Neural progenitor cell (in vitro differentiated cells): ENCODE data around the genes NAA30, ACTR10 and PSMA3.

- RAMPAGE, long total RNA, result no peak
These were observed 32.0 kb downstream of the KTN1 start for GRCh38 chr14:55611738-55612614.

DNA sequence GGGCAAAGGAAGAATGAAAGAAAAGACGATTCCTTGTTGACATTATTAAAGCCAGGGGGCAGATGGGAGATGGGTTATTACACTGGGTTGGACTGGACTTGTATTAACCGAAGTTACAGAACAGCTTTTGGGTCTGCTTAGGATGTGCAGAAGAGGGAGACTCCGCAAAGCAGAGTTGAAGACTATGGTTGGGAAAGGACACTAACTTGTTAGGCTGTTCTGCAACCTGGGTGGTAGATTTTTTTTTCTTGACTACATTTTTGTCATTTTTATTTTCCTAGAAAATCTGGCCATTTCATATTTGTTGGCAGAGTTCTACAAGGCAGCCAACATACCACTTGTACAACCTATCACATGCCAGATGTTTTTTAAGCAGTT, 107.1 kb downstream of the KTN1 start:
- RAMPAGE, long total RNA, result no peak

- RAMPAGE, long total RNA, result no peak
These were observed 136.0 kb downstream of the KTN1 start for GRCh38 chr14:55715810-55716655.

GRCh38 chr14:55925952-55926310, 192.3 kb upstream of the PELI2 start:
- RAMPAGE, long total RNA, result no peak

GRCh38 chr14:56120086-56120871, 2.1 kb downstream of the PELI2 start:
- RAMPAGE, long total RNA, result no peak

- RAMPAGE, long total RNA, result no peak
These were observed 6.4 kb downstream of the PELI2 start for GRCh38 chr14:56124440-56125165.

DNA sequence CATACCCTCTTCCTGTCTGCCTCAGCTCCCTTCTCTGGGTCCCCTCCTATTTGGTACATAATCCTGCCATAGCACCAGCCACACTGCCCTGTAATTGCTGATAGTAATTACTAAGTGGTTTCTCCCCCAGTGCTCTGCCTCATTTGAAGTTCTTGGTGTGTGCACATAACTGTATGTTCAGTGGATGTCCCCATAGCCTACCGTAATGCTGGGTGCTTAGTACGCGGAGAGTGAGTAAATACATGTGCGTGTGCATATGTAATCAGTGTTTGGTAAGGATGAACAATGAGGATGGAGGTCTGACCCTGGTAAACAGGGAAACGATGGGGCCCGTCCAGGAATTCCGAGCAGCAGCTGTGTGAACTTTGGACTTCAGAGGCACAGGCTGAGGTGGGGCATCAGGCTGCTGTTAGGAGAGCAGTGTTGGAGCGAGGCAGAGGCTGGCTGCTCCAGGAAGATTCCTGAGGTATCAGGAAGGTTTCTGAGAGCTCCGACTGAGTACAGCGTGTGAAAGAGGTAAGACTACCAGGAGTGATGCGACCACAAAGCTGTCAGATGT, 106.7 kb downstream of the PELI2 start:
- RAMPAGE, long total RNA, result no peak

DNA sequence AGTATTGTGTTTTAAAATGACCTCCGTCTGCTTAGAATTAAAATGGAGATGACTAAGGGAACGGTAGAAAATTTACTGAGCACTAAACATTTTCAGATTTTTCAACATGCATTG, 709 bp downstream of the AP5M1 start:
- RAMPAGE, long total RNA, result no peak

DNA sequence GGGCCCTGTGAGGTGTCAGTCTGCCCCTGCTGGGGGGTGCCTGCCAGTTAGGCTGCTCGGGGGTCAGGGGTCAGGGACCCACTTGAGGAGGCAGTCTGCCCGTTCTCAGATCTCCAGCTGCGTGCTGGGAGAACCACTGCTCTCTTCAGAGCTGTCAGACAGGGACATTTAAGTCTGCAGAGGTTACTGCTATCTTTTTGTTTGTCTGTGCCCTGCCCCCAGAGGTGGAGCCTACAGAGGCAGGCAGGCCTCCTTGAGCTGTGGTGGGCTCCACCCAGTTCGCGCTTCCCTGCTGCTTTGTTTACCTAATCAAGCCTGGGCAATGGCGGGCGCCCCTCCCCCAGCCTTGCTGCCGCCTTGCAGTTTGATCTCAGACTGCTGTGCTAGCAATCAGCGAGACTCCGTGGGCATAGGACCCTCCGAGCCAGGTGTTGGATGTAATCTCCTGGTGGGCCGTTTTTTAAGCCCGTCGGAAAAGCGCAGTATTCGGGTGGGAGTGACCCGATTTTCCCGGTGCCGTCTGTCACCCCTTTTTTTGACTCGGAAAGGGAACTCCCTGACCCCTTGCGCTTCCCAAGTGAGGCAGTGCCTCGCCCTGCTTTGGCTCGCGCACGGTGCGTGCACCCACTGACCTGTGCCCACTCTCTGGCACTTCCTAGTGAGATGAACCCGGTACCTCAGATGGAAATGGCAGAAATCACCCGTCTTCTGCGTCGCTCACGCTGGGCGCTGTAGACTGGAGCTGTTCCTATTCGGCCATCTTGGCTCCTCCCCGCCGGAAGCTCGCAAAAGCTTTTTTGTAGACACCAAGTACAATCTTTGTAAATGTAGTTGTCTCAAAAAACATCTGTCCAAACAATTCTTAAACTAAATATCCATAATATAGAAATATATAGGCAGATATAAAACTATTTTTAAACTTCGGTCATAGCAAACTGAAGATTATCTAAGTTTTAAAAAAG, 46.8 kb upstream of the NAA30 start:
- RAMPAGE, long total RNA, result no peak

DNA sequence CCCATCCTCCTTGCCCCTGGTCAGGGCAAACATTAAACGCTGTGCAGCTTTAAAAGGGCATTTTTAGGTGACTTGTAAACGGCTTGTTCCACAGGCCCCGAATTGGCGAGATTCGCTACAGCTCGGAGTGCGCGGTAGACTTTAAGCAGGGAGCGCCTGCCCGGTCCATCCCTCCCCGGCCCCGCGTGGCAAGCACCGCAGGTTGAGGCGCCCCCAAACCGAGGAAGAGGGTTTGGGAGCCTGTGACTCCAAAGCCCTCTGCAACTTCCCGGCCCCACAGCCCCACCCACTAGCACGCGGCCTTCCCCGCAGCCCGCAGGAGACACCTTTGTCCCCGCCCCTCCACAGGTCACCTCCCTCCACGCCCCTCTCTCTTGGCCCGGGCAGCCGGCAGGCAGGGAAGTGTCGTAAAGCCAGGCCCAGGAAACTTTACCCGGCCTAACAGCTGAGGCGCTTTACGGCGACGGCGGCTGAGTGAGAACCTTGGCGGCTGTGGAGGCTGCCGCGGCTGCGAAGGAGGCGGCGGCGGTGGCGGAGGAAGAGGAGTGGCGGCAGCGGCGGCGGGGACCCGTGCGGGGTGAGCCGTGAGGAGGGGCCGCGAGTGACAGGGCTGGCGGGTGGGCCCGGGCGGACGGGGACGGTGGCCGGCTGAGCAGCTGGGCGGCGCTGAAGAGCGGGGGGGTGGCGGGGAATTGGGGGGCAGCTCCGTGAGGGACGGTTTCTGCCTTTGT, at the start of gene NAA30:
Gene NAA30 (plus strand): TSS at position 458 of the 731 bp plus-strand sequence.
- RAMPAGE, long total RNA, result no peak

DNA sequence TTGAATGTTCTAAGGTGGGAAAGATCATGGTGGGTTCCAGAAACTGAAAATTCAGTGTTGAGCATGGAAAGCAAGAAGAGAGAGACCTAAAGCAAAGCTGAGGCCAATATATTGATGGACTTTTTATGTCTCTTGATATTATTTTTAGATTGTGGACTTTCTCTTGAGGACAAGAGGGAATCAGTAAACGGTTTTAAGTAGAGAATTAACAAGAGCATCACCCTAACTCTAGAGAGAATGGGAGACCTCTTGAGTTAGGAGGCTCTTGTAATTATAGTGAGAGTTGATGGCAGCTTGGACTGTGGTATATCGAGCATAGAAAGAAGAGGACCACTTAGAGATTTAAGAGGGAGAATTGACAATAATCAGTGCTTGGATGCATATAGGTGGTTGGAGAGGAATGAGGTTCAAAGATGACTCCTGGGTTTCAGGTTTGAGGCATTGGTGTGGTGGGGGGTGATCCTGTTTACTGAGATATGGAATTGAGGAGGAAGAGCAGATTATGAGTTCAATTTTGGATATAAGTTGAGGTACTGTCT, 17.2 kb downstream of the NAA30 start:
- RAMPAGE, long total RNA, result no peak

DNA sequence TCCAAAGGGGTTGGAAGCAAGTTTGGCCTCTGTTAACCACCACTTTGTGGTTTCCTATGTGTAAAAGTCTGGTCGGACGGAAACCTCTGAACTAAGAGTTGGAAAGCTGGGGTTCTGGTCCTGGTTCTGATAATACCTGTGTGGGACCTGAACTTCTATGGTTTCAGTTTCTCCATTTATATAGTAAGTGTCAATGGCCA, 161.8 kb downstream of the SLC35F4 start:
- RAMPAGE, long total RNA, result no peak

DNA sequence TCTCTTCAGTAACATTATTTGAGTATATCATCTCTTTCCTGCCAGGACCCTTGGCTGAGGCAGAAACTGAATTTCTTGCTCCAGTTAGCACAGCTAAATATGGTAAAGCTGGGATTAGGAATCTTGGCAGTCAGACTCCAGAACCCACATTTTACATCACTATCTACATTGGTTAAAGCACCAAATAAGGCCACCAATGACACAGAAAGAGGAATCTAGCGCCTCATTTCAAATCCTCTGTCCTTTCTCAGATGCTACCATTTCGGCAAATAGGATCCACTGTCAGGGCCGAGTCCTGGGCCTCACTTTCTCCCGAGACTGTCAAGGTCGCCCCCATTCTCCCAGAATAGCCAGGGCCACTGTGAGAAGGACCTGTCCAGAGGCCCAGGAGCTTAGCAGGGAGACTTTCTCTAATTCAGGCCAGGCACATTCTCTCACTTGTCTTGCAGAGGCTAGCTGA, 122.1 kb upstream of the SLC35F4 start:
- RAMPAGE, long total RNA, result no peak

DNA sequence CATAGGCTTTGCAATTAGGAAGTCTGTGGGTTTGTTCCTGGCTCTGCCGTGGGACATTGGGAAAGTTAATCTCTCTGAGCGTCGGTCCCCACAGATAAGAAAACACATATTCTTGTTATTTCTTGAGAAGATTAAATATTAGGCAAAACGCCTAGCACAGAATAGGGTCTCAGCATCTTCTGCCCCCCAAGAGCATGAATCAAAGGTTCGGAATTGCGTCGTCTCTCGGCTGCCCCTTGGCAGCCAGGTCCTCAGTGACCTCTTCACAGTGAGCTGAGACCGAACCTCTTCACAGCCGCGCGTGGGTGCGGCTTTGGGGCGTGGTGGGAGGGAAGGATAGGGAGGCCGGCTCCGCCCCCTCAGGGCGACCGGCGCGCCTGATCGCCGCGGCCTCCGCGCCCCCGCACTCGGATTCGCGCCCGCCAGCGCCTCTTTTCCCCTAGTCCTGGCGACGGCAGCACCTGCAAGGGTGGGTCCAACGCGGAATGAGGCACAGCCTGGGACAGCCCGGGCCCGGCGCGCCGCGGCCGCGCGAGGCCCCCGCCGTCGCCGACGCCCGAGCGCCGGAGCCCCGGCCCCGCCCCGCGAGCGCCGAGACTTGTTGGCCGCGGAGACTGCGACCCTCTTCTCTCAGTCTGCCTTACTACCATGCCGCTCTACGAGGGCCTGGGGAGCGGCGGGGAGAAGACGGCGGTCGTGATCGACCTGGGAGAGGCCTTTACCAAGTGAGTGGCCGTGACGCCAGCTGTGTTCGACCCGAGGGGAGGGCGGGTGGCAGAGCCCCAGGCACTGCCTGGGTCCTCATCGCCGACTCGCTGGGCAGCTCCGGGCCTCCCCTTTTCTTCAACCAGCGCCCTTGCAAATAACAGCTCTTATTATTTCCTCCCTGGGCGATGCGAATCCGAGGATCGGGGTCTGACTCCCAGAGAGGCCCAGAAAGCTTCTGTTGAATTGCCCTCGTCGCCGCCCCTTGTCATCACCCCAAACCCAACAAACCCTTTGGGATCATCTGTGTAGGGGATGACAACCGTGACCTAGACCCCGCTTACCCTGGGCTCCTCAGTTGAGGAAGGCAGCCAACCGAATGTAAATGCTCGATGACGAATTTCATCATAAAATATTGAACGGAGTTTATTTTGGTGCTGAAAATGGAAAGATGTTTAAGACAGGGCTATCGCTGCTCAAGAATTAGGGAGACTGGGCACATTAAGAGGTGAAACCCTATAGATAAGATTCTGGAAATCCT, at the start of gene ACTR10:
Gene ACTR10 (plus strand): TSS at position 580 of the 1,246 bp plus-strand sequence.
- RAMPAGE, long total RNA, result start-site peak on the plus strand centred at position 598 of the sequence, 78 bp wide, 371 and 981 reads in 2 replicates

DNA sequence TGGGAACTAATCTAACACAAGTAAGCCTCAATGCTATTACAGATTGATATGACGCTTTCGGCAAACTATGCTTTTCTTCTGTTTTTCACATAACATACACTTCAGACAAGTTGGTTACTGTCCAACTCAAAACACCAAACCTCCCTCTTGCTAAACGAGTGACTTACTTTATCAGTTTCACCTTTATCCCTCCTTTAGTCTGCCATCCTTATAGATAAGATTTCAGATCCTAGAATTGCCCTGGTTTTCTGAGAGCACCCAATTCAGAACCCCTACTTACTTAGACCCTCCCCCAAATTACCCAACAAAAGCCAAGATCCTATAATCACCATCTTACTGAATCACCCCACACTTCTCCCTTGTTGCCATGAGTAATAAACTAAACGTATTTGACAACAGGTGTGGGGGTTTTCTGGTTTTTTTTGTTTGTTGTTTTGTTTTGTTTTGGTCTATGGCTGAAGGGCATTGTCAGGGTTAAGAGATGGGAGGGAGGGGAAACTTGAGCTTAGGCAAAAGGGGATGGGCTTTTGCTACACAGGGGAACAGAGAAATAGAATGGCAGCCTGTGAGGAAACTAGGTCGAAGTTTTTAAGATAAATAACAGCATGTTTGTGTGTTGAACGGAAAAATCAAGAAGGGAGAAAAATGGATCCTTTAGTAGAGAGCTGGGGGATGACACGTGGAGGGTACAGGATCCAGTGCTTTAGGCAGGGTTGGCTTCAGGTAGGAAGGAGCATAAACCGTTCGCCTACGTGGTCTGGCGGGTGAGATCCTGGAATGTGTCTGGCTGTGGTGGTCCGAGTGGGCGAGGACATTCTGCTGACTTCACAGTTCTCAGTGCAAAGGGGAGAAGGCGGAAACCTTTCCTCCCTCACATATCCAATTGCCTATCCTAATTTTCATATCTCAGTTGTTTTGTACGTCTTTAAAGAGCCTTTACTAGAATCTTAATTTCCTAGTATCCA, 6.0 kb upstream of the PSMA3 start:
- RAMPAGE, long total RNA, result no peak

DNA sequence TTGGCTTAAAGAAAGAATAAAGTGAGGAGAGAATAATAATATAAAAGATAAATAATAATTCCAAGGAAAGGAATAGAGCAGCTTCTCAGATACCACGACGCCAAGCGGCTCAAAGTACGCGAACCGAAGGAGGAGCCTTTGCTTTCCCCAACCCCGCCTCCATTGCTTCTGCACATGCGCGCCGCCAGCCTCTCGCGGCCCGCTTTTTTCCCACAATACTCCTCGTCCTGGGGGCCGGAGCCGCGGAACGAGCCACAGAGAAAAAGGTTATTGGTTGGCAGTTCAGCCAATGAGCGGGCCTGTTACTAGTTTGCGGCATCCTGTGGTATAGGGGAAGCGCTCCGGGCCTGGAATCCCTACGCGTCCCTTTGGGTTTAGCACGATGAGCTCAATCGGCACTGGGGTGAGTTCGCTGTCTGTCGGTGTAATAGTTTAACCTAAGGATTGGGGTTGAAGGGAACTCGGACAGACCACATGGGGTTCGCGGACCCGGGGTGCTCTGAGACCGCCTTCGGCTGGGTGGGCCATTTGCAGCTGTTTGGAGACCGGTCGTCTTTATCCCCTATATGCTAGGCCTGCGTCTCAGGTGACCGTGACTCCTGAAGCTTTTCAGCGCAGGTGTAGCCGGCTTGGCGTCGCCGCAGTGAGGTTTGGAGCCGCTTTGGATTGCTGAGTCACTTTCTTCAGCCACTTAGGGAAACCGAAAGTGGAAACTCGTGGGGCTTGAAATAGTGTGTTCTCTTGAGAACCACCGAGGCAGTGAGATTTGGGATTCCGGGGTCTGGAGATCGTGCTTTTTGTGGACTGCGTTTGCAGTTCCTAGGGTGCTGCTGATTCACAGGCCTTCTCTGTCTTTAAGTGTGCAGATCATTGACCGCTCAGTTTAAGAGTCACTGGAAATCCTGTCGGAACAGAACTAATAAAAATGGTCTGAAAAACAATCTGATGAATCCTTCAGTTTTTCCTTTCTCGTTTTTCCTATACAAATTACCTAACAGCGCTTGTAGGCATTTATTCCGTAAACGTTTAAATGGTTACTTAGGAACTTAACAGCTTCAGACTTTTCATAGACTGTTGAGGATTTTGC, at the start of gene PSMA3:
Gene PSMA3 (plus strand): TSS at position 305 of the 1,087 bp plus-strand sequence.
- RAMPAGE, long total RNA, result start-site peak on the plus strand centred at position 342 of the sequence, 60 bp wide, 474 and 1,127 reads in 2 replicates

GRCh38 chr14:58264427-58264935, 19.8 kb downstream of the PSMA3 start:
- RAMPAGE, long total RNA, result no peak

- RAMPAGE, long total RNA, result no peak
These were observed 17.1 kb upstream of the ARID4A start for GRCh38 chr14:58281170-58281785.

DNA sequence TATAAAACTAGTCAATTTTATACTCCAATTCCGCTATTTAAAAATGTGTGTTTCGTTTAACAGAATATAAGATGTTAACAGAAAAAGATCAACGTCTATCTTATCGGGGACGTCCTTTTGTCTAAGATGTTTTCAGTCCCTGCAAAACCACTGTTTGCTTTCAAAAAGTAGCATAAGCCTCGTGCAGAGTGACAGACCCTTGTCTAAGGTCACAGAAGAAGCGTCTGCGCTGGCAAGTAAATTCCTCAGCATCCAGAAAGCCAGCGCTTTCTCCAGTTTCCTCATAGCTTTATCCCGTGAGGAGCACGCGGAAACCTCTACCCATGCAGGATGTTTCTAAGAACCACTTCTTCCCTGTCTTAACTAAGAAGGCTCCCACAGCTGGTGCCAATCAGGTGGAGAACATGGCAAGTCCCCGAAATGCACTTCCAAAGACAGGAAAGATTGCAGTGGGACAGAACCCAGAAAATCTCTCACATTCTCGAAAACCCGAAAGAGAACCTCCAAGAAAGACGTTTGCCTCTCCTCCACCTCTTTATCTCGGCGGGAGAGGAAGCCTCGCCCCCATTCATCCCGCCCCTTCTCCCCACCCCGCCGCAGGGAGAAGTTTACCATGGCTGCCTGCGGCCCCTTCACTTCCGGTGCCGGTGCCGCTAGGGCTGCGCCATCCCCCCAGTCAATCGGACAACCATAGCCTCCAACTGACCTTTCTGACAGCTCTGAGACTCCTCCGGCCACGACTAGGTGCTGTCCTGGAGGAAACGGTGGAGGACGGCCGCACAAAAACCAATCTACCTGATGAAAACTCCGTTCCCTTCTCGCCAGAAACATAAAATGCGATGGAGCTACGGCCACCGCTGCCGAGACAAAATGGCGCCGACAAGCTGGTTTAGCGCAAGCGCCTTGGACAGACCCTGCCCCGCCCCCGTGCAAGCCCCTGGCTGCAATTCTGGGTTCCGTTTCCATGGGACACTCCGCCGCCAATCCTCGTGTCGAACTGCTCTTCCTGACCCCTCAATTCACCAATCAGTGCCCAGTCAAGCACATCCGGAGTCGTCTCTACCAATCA, 772 bp upstream of the ARID4A start:
- RAMPAGE, long total RNA, result no peak

- RAMPAGE, long total RNA, result no peak
These were observed 23.1 kb downstream of the ARID4A start for GRCh38 chr14:58321473-58321814.